Body of pancreas (tissue), 2 donors: Measurements from ENCODE around the genes ITGA2B and DBF4B.

DNA sequence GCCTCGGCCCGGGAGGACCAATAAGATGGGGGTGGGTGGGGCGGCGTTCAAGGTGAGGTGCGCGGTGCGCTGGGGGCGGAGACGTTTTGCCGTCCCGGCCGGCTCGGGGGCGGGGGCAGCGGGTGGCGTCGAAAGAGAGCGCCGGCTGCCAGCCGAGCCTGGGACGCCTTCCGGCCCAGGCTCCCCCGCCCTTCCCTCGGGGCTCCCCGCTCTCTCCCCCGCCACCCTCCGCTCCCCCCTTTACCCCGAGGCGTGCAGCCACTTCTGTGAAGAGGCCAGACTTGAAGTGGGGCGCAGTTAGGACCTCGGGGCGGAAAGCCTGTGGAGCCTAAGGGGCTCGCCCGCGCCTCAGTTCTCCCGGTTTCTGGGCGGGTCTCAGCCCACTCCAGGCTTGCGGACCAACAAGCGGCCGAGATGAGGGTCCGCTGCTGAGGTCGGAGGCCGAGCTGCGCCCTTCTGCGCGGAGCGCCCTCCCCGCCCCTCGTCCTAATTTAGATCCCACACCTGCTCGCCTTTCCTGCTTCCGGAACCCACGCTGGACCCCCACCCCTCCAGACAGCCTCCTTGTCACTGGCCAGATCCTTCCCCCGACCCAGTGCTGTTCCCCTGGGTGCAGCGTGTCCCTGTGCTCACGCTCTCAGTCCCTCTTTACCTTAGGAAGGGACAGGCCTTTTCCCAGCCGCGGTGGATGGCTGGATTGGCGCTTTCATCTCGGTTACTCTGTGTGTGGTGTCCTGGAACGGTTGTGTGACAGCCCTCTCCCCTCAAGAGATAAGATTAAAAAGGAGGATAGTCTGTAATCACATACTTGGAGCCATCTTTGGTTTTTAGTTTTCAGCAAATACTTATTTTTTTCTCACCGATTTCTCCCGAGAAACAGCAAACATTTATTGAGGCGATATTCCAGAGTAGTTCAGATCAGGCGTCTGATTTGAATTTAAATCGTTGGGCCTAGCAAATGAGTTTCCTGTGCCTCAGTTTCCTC lies 849 bp upstream of the ATXN7L3 start:
- PRO-cap = bidirectional peak, plus-strand start at position 112 of the sequence, minus-strand start outside the sequence
- RAMPAGE, long total RNA, 2 experiments = no peak in any of the 2 experiments

DNA sequence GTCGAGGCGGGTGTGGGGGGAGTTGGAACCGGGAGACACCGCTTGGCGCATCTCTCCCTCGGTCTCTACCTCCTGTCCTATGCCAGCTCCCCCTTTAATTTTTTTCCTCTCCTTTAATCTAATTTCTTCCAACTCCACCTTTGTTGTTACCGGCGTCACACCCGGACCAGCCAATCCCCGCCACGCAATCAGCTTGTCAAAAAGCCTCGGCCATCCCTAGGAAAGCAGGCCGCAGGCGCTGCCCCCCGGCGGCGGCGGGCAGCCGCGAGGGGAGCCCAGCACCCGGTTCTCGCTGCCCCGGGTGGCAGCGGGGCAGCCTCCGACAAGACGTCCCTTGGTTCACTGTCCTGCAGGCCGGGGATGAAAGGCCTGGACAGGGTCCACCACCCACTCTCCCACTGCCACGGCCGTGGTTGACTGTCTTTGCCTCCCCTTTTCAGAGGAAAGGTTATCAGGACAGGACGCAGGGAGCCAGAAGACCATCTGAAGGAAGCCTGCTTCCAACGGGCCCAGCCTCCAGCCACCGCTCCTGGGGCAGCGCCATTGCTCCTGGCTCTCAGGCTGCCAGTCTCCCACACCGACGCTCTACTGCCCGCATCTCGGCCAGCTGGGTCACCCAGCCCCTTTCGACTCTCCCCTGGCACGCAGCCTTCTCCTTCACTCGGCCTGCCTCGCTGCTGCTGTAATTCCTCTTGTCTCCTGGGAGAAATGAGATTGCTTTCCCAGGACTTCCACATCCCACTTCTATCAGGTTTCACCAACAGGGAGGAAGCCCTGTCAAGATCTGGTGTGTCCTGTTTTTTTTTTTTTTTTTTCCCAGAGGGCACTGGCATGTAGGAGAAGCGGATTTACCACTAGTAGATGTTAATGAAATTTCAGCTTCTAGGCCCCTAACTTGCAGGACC lies 2.8 kb upstream of the UBTF start:
- PRO-cap = bidirectional peak, plus-strand start at position 234 of the sequence, minus-strand start at position 67 of the sequence; unidirectional peak, minus-strand start at position 587 of the sequence
- RAMPAGE, long total RNA, 2 experiments = no peak in any of the 2 experiments

- PRO-cap = no peak
- RAMPAGE, long total RNA, 2 experiments = no peak in any of the 2 experiments
Observed at GRCh38 chr17:44314883-44315811, 6.7 kb downstream of the RUNDC3A start.

DNA sequence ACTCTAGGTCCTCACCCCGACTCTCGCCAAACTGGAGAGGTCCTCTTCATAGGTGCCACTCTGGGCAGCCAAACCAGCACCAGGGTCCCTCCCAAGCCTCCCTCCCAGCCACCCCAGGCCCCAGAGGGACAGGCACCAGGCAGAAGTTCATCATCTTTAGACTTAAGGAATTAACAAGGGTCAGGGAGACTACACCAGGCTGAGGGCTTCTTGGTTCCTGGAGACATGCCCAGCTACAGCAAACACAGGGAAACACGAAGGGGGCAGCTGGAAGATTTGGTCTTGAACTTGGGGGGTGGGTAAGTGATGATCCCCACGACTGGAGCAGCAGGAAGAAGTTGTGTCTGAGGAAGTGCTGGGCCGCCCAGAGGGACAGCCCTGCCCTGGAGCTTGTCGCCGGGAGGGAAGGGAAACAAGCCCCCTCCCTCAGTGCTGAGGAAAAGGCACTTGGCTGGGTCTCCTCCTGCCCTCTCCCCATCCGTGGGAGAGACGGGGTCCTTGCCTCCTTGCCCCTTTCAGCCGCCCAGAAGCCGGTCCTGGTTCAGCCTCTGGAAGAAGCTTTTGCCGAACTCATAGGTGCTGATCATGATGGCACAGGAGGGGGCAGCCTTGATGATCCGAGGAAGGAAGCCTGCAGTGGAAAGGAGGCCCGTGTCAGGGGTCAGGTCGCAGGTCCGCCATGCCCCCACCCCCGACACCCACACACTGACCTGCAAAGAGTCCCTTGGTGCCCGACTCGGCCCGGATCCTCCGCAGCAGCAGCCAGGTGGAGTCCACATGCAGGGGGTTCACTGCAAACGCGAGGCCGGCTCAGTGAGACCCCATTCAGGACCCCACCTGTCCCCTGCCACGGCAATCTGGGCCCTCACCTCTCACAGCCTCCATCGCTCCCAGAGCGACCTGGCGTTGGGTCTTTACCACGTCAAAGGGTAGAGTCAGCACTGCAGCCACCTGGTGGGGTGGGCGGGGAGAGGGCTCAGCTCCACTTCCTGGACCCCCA lies 4.8 kb downstream of the SLC25A39 start:
- PRO-cap = no peak
- RAMPAGE, long total RNA, 2 experiments = no peak in any of the 2 experiments

DNA sequence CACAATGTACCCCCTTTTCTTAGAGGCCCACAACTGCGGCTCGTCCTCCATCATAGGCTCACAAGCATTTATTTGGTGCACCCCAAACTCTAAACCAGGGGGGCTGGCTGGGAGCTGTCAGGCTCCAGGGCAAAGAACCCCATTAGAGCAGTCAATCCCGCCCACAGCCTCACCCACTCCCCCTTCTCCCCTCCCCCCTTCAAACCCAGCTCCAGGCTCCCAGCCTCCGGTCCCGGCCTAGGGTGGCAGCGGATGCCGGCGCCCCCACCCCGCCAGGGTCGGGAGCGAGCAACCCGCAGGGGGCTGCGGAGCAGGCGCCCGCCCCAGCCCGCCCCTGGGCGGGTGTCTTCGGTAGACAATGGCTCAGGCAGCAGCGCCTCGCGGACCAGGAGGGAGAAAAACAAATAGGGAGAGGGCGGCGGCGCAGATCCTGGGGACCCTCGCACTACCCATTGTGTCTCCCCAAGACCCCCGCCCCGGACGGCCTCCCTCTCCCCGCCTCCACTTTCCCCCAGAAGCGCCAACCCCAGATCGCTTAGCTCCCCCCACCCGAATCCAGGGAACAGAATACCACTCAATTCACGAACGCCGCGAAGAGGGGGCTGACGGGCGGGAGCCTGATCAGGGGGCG lies 610 bp downstream of the FAM171A2 start:
- PRO-cap = no peak
- RAMPAGE, long total RNA, 2 experiments = no peak in any of the 2 experiments

- PRO-cap = no peak
- RAMPAGE, long total RNA, 2 experiments = no peak in any of the 2 experiments
Observed at GRCh38 chr17:44369568-44369977, 5.9 kb upstream of the FAM171A2 start.

- PRO-cap = unidirectional peak, plus-strand start at chr17:44385569
- RAMPAGE, long total RNA, 2 experiments = no peak in any of the 2 experiments
Observed at GRCh38 chr17:44384532-44385975, 4.4 kb downstream of the ITGA2B start.

DNA sequence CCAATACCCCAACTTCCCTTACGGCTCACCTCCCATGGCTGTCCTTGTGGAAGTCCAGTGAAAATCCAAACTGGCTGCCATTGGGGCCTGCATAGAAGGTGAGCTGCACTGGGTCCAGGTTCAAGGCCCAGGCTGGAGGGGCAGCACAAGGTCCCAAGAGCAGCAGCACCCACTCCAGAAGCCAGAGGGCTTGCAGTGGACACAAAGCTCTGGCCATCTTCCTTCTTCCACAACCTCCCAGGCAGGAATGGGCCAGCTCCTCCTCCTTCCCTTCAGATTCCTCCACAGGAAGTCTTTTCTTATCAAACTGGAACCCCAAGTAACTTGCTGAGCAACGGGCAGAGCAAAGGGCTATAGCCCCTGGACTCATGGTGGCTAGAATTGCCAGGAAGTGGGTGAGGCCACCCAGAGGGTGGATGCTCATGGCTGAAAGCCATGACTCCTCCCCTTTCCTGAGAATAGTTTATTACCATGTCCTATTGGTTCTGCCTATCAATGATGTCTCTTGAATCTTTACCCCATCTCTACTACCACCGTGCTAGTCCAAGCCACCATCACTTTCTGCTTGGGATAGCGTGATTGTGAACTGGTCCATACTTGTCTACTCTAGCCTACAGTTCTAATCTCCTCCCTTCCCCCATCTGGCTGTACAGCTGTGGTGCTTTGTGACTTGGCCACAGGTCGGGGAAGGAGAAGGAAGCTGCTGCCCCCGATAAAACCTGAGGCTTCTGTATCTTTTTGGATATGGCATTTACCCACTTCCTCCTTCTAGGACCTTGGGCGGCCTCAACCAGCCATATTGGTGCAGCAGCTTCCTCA lies at the start of gene ITGA2B:
TSS of gene ITGA2B (minus strand) at position 393 of the 819 bp plus-strand sequence.
- PRO-cap = no peak
- RAMPAGE, long total RNA, 2 experiments = no peak in any of the 2 experiments

DNA sequence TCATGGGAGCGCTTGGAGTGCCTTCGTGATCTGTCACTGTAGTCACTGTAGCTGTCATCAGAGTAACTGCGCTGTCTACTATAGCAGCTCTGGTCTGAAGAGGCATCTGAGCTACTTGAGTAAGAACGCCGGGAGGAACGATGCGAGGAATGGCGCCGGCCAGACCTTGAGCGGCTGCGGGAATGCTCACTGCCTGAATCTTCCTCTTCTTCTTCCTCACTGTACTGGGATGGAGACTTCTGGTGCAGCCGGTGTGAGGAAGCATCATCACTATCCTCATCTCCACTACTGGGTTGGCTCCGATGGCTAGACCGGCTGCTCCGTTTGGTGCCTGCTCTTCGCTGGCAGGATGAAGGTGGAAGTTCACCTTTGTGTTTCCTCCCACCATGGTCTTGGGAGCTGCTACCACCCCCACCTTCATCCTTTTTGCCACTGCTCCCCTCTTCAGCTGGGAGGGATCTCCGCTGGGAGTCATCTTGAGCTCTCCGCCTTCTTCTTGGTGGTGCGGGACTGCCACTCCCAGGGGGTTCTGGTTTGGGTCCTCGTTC lies 10.0 kb upstream of the ITGA2B start:
- PRO-cap = no peak
- RAMPAGE, long total RNA, 2 experiments = no peak in any of the 2 experiments

DNA sequence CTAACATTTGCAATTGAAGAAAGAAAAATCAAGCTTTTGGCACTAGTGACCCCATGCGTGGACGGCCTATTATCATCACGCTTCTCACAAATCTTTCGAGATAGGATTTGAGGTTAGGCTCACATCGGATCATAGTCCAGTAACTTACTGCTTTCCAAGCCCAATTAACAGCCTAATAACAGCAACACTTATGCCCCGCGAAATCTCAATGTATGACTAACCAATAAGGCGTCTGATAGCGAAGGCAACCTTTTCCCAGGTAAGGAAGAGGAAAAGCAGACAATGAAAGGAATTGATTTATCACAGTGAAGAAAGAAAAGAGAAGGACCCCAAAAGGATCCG lies 674 bp downstream of the GPATCH8 start:
- PRO-cap = no peak
- RAMPAGE, long total RNA, 2 experiments = no peak in any of the 2 experiments

GRCh38 chr17:44656680-44657370 lies 557 bp downstream of the MEIOC start:
- PRO-cap = no peak
- RAMPAGE, long total RNA, 2 experiments = no peak in any of the 2 experiments

- PRO-cap = bidirectional peak, plus-strand start at chr17:44708862, minus-strand start at chr17:44708751
- RAMPAGE, long total RNA, 2 experiments = start-site peak on the plus strand in 2 of 2 experiments, at chr17:44708605-44708693 at its widest, 12 to 19 reads per replicate
Observed at GRCh38 chr17:44708326-44709049, at the start of gene DBF4B. Gene DBF4B, plus strand, starts transcription at chr17:44708665.

GRCh38 chr17:44865017-44865797 lies 17.5 kb downstream of the HIGD1B start:
- PRO-cap = no peak
- RAMPAGE, long total RNA, 2 experiments = no peak in any of the 2 experiments

DNA sequence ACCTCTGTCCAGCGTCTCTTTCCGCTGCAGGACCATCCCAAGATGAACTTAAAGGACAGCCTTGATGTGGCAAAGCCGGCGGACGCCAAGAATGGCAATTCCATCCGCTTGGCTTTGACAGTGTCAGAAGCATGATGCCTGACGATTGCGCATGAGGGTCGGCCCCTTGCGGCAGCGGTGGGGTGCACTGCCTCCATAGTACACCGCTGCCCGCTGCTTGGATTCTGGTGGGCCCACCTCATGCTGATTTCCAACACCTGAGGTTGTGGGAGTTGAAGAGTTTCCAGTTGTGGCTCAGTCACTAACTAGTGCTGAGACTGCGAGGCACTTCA lies 505 bp upstream of the KIF18B start:
- PRO-cap = no peak
- RAMPAGE, long total RNA, 2 experiments = no peak in any of the 2 experiments

DNA sequence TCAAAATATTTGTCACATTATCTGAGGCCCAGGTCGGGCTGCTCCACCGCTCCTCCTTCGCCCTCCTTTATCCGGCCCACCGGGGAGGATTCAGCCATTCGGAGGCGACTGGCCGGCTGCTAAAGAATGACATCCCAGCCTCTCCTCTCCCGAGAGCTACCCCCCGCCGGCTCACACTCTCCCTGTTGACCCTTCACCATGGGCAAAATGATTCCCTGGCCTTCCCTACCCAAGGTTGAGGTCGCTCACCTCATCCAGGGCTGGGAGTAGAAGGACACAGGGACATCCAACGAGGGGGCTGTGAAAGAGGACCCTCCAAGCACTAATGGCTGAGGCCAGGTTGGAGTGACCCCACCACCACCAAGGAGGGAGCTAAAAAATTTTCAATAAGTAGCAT lies 1.4 kb upstream of the C1QL1 start:
- PRO-cap = no peak
- RAMPAGE, long total RNA, 2 experiments = no peak in any of the 2 experiments

- PRO-cap = unidirectional peak, minus-strand start at chr17:44988261
- RAMPAGE, long total RNA, 2 experiments = no peak in any of the 2 experiments
Observed at GRCh38 chr17:44988131-44988790, 20.2 kb upstream of the C1QL1 start.

- PRO-cap = no peak
- RAMPAGE, long total RNA, 2 experiments = no peak in any of the 2 experiments
Observed at GRCh38 chr17:45038714-45039190, 12.7 kb downstream of the DCAKD start.

DNA sequence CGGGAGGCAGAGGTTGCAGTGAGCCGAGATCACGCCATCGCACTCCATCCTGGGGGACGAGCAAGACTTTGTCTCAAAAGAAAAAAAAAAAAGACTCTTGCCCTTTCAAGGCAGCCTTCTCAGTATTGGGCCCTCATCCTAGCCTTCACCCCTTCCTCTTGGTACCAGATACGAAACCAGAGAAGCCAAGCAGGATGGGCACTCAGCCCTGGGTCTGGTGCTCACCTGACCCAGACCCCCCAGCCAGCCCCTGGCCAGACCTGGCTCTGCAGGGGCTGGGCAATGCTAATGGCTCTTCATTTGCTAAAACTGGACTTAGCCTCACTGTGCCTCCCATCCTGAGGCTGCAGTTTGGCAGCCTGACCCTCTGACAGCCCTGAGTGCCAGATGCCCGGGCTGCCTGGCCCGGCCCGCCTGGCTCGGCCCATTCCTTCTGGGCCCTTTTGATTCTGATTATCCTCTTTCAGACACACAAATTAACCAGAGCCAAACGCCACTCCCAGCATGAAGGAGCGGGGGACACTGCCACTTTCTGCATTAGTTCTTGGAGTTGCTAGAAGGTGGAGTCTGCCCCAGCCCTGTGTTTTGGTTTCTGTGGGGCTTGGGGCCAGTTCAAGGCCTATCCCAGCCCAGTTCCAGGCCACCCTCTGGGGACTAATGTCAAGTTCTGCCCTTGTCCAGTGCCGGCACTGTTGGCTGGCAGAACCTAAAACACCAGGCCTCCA lies 21.8 kb downstream of the PLCD3 start:
- PRO-cap = no peak
- RAMPAGE, long total RNA, 2 experiments = no peak in any of the 2 experiments

- PRO-cap = no peak
- RAMPAGE, long total RNA, 2 experiments = no peak in any of the 2 experiments
Observed at GRCh38 chr17:45111257-45111762, 21.0 kb downstream of the PLCD3 start.

GRCh38 chr17:45136447-45136799 lies 936 bp downstream of the ACBD4 start:
- PRO-cap = no peak
- RAMPAGE, long total RNA, 2 experiments = no peak in any of the 2 experiments